ENCODE measurements around a stretch of chr1.

GRCh38 chr1:233114903-233115425, 164.6 kb downstream of the NTPCR start:
- PRO-cap, 2 experiments, result peak in 1 of 2 experiments; most common plus-strand start chr1:233115212 (in 1); most common minus-strand start chr1:233115017 (in 1)

- PRO-cap, 2 experiments, result no peak in any of the 2 experiments
Measured at GRCh38 chr1:233328810-233329162, 1.3 kb downstream of the MAP3K21 start.

GRCh38 chr1:233343279-233343651, 15.7 kb downstream of the MAP3K21 start:
- PRO-cap, 2 experiments, result no peak in any of the 2 experiments

GRCh38 chr1:233629012-233630043, 15.4 kb downstream of the KCNK1 start:
- PRO-cap, 2 experiments, result no peak in any of the 2 experiments

GRCh38 chr1:233644257-233644868, 30.5 kb downstream of the KCNK1 start:
- PRO-cap, 2 experiments, result no peak in any of the 2 experiments

- PRO-cap, 2 experiments, result no peak in any of the 2 experiments
Measured at GRCh38 chr1:233668776-233669382, 55.0 kb downstream of the KCNK1 start.

- PRO-cap, 2 experiments, result no peak in any of the 2 experiments
Measured at GRCh38 chr1:233707158-233708239, 93.6 kb downstream of the KCNK1 start.

DNA sequence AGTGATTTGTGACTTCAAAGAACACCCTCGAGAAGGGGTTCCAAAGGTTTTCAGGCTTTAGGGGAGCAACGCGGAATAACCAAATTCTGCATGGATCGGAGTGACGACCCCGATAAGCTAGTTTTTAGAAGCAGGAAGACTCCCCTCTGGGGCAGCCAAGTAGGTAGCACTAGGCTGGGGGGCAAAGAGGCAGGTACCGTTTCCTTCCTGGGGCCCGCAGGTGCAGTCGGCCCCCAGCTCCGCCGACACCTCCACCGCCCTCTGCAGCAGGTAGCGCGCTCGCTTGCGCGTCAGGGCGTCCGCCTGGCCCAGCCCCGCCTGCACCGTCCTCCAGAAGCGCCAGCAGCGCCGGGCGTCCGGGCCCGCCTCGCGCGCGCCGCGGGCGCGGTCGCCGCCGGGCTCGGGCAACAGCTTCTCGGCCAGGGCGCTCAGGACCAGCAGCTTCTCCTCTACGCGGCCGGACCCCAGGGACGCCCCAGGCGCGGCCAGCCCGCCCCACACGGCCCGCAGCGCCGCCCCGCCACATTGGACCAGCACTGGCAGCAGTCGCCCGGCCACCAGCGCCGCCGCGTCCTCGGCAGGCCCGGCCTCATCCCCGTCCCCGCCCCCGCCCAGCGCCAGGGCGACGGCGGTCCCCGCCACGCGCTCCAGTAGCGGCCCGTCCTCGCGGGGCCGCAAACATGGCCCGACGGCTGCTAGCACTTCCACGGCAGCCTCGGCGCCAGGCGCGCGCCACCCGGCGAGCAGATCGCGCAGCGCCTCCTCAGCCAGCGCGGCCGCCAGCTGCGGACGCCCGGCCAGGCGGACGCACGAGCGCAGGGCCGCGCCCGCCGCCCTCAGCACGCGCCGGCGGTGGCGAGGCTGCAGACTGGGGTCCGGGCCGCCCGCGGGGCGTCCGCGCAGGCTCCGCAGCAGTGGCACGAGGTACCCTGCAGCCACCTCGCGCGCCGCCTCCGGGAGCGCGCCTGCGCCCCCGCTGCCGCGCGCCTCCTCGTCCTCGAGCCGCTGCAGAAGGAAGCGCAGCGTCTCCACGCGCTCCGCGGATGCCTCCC, 677 bp downstream of the TARBP1 start:
- PRO-cap, 2 experiments, result peak in 2 of 2 experiments; most common plus-strand start position 333 of the sequence (in 1); most common minus-strand start position 263 of the sequence (in 2)

GRCh38 chr1:234533052-234533787, 54.2 kb upstream of the TARBP1 start:
- PRO-cap, 2 experiments, result peak in 1 of 2 experiments; most common plus-strand start chr1:234533516 (in 1); most common minus-strand start chr1:234533323 (in 1)

DNA sequence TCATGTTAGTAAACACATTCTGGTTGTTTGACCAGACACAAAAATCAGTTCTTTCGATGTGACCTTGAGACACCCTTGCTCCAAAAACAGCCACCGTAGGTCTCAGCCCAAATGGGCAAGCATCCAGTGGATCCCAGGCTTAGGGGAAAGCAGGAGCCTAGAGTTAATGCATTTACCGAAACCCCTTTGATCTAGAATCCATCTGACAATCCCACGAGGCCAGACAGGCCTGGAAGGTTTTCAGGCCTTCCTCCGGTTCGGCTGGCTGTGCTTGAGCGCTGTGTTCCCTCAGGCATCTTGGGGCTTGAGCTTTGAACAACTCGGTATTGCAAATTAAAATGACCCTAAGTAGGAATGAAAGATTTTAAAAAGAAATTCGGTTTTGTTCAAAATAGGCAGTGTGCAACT, 47.5 kb downstream of the IRF2BP2 start:
- PRO-cap, 2 experiments, result no peak in any of the 2 experiments

DNA sequence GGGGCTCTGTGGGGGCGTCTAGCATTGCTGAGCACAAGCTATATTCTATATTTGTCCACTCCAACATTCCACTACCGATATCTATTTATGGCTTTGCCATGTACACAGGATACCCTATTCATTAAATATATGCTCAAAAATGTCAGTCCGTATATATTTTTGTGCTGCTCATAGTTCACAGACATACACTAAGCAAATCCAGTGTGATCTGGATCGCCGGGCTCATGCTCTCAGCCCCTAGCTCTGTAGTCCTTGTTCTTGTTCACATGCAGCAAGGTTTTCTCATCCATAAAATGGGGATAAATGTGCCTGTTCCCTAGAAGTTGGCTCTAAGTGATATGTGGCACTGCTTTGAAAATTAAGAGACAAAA, 26.8 kb downstream of the IRF2BP2 start:
- PRO-cap, 2 experiments, result no peak in any of the 2 experiments

DNA sequence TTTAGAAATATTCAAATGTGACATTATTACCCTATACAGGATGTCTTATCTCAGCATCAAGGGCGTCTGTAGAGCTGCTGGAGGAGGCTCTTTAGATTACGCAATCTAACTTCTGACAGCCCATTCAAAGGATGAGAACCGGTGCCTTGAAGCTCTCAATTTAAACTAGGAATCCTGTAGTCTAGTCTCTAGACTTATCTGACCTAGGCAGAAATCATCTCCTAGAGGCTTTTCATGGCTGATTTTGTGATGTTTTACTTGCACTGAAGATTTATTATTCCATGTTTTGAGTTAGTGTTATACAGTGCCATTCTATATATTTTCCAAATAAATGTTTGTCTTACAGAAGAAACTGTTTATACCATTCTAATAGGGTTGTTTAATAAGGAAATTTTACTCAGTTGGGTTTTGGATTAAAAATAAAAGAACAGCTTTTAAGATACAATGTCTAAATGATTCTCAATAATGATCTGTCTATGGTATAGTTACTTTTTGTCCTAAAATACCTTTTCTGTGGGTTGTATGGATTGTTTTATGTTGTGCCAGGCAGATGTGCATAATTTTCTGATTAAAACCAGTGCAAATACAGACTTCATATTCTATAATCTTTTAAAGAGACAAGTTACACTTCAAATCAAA, 8.1 kb downstream of the IRF2BP2 start:
- PRO-cap, 2 experiments, result peak in 1 of 2 experiments; most common plus-strand start position 123 of the sequence (in 1); most common minus-strand start position 83 of the sequence (in 1)

- PRO-cap, 2 experiments, result peak in 1 of 2 experiments; most common minus-strand start chr1:234605302 (in 1)
Measured at GRCh38 chr1:234604410-234605667, 5.1 kb downstream of the IRF2BP2 start.

GRCh38 chr1:234606916-234607783, 2.8 kb downstream of the IRF2BP2 start:
- PRO-cap, 2 experiments, result peak in 2 of 2 experiments; most common plus-strand start chr1:234607313 (in 2); most common minus-strand start chr1:234607319 (in 1)

GRCh38 chr1:234610244-234610665, 277 bp upstream of the IRF2BP2 start:
- PRO-cap, 2 experiments, result peak in 2 of 2 experiments; most common plus-strand start chr1:234610282 (in 1)

DNA sequence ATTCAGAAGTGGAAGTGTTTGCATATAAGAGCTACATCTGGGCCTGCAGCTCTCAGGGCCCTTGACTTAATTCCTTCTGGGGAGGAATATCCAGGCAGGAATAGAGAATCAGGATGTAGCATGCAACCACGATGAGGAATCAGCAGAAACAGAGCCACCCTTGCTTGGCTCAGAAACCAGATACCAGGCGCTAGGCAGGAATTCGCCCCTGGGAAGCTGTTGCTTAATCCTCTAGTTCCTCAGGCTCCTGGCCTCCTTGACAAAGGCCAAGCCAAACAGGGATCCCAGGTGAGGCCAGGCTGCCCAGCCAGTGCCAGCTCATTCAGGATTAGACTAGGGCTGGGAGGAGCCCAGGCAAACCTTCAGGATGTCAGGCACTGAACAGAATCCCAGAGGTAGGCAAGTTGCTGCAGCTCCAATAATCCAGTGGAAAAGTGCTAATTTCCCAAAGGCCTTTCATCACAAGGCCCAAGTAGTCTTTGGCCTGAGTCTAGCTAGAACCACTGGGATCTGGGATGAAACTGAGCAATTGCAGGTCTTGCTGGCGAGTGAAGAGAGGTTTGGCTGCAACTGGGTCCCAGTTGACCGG, 48.2 kb upstream of the IRF2BP2 start:
- PRO-cap, 2 experiments, result peak in 1 of 2 experiments; most common minus-strand start position 150 of the sequence (in 1)

GRCh38 chr1:234675949-234676690, 66.1 kb upstream of the IRF2BP2 start:
- PRO-cap, 2 experiments, result peak in 2 of 2 experiments; most common plus-strand start chr1:234676442 (in 2); most common minus-strand start chr1:234676394 (in 2)

- PRO-cap, 2 experiments, result peak in 1 of 2 experiments; most common plus-strand start chr1:234719292 (in 1); most common minus-strand start chr1:234719102 (in 1)
Measured at GRCh38 chr1:234718873-234719428, 109.0 kb upstream of the IRF2BP2 start.

- PRO-cap, 2 experiments, result peak in 1 of 2 experiments; most common plus-strand start chr1:234724232 (in 1)
Measured at GRCh38 chr1:234724185-234724545, 114.2 kb upstream of the IRF2BP2 start.

- PRO-cap, 2 experiments, result no peak in any of the 2 experiments
Measured at GRCh38 chr1:234743685-234744652, 134.0 kb upstream of the IRF2BP2 start.

Data from Metastatic Liver Carcinoma in the Lung (tissue), 2 donors.